Myometrial cell (primary cell): Measurements from ENCODE around the gene IFNAR2.

DNA sequence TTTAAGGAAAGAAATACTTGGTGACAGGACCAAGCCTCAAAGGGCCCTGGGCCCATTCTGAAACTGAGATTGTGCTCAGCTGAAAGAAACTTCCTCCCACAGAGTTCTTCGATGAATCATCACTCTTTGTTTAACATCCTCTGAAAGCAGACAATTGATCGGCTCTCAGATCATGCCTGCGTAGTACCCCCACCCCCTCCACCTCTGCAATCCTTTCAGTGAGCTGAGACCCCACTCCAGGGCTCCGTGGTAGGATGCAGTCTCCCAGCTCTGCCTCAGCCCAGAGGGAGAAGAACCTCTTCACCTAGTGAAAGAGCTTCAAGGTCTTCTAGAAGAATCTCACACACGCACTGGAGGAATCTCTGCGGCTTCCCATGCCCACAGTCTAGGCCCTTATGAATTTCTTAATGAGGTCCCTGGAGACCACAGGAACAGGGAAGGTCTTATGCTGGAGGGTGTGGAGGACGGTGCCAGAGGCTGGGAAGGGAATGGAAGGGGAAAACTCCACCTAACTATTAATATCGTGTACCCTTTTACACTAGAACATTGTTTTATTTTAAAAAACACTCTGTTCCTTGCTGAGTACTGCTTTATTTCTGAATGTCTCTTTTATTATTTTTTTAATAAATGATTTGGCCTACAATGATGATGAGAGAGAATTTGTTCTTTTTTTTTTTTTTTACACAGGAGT is 104.8 kb upstream of the SOD1 start:
- RAMPAGE, long total RNA = no peak

- RAMPAGE, long total RNA = no peak
Observed at GRCh38 chr21:31555604-31556226, 103.8 kb upstream of the SOD1 start.

- RAMPAGE, long total RNA = no peak
Observed at GRCh38 chr21:31660676-31661207, 1.2 kb downstream of the SOD1 start.

- RAMPAGE, long total RNA = no peak
Observed at GRCh38 chr21:31676267-31677062, 17.0 kb downstream of the SOD1 start.

DNA sequence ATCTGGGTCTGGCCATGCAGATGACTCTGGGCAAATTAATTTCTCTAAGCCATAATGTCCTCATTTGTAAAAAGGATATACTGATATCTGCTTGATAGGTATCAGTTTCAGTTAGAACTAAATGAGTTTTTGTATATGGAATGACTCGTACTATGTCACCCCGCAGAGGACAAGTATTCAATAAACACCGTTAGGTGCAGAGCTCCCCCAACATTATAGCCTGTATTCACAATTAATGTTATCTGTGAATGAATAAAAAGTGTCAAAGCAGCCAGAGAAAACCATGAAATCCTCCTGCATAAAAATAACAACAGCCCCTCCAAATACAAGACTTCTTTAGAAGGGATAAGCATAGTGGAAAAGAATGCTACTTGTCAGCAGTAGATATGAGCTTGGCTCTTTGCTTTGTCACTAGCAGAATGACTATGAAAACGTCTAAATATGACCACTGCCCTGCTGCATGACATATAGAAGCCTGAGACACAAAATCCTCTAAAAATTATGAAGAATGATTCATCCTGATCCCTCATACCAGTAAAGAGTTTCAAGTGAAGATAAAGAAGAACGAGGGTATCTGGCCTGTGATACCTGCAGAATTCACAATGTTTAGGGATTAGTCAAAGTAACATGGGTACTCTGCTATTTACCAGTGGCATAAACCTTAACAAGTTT is 17.7 kb downstream of the SCAF4 start:
- RAMPAGE, long total RNA = no peak

DNA sequence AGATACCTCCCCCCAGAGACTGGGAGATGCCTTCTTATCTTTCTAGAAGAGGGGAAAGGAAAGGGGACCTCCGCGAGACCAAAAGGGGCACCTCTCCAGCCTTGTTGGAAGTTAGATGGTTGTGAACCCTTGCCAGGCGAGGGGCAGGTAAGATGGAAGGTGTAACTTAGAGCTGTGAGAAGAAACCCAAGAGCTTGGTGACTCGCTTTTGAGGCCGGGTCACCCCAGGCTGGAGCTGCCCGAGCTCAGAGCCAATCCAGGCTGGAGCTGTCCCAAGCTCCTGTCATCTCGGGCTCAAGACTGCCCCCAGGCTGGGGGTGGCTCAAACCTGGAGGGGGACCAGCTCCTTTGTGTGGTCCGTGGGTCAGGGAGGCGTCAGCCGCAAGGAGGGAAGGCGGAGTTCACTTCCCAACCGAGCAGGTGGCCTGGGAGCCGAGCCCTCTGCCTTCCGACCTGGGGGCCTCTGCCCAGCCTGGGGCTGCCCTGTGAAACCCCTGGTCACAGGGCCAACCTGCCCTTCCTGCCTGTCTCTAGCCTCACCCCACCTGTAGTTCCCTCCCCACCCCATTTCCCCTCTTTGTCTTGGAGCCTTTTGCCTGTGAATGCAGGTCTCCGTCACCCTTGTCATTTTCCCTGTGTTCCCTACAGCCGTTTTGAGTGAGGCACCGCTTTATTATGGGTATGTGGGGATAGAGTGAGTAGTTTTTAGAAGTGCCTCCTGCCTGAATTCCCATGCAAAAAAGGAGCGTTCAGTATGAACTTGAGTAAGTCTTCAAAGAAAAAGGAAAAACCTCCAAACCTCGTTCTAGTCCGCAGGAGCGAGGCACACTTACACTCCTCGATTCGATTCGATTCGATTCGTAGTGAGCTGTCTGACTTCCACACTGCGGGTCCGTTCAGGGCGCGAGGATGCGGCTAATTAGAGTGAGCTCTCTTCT is 2.2 kb downstream of the HUNK start:
- RAMPAGE, long total RNA = no peak

- RAMPAGE, long total RNA = no peak
Observed at GRCh38 chr21:32328703-32329058, 30.0 kb downstream of the MRAP start.

GRCh38 chr21:32335367-32336369 is 37.0 kb downstream of the MRAP start:
- RAMPAGE, long total RNA = no peak

DNA sequence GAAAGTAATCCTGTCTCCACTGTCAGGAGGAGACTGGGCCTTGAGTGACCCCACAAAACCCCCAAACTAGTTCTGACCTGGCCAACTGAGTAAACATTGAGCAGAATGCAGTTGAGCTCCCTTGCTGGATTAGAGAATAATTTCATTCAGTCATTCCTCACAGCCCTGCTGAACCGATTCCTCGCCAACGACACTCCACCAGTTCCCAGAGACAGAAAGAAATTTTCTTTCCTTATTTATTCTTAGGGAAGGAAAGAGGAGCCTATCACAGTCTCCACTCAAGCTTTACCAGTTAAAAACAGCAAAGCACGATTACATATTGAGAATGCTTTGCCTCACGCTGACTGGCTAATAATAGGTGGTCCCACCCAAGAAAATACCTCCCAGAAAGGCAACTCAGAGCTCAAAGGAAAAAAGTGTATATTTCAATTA is 44.4 kb downstream of the URB1 start:
- RAMPAGE, long total RNA = no peak

DNA sequence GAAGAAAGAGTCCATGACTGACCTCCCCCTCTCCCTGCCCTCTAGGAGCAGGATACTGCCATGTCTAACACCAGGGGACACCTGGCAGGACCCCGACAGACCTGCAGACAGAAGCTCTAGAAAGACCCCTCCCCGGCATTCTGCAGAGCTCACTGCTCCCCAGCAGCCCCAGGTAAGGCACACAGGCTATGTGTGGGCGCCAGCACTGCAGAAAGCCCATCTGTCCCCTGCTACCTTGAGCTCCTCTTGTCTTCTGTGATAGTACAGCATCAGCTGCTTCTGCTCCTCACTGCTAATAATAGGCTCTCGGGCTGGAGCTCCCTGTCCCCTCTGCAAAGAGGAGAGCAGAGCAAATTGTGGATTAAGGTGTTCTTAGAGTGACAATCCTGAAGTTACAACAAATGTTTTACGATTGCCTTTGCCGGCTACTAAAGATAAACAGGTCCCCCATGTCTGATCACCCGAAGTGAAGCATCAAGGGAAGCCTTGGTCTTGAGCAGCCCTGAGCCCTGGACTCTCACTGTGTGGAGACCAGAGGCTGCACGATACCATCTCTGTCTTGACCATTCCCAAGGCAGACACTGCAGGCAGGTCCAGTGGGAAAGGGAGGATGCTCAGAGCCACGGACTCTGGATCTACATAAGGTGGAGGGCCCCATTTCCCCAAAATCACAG is 10.0 kb downstream of the CFAP298 start:
- RAMPAGE, long total RNA = no peak

DNA sequence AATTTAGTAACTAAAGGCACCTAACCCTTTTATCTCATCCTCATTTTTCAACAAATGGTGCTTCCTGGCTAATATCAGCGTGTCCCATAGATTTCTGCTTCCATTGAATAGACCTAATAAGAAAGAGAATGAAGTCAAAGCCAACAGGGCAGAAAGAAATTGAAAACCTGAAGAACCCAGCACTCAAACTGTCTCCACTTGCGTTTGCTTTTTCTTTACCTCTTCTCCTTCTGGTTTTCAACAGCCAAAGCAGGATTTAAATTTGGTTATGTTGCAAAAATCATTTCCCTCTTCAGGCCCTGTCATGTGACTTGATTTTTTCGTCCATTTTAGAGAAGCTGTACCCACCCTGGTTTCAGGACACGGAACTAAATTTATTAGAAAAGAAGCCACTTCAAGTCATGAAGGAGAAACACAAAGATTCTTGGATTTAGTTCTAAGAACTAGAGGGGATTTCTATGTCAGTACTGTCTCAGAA is 965 bp upstream of the SYNJ1 start:
- RAMPAGE, long total RNA = no peak

- RAMPAGE, long total RNA = no peak
Observed at GRCh38 chr21:32761900-32762393, 9.6 kb downstream of the PAXBP1 start.

DNA sequence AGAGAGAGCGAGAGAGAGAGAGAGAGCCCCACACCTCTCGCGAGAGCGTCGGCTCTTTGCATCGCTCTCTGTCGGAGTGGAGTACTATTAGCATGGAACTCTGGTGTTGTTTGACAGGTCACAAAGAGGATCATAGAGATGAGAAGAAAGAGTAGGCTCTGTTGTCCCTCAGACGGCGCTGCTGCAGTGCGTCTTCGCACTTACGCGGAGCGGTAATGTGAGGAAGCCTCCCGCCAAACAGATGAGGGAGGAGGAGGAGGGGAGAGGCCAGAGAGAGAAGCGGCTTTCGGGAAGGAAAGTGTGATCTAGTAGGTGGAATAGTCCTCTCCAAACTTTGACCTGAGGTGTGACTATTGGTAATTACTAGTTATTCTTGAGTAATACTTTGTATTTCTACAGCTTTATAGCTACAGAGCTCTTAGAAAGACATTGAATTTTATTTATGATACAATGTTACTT is 439 bp upstream of the PAXBP1 start:
- RAMPAGE, long total RNA = no peak

GRCh38 chr21:33070903-33071839 is 1.2 kb downstream of the OLIG1 start:
- RAMPAGE, long total RNA = no peak

GRCh38 chr21:33229559-33230259 is at the start of gene IFNAR2:
TSS of gene IFNAR2 (plus strand) at chr21:33229938.
- RAMPAGE, long total RNA = no peak

GRCh38 chr21:33332046-33332518 is 7.3 kb downstream of the IFNAR1 start:
- RAMPAGE, long total RNA = no peak

- RAMPAGE, long total RNA = no peak
Observed at GRCh38 chr21:33434594-33435373, 31.6 kb downstream of the IFNGR2 start.

DNA sequence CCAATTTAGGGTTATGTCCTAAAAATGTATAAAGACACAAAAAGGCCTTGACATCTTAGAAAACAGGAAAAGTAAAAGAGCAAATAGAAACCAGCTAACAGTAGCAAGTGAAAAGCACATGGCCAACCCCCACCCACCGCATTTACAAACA is 239 bp downstream of the GART start:
- RAMPAGE, long total RNA = no peak

DNA sequence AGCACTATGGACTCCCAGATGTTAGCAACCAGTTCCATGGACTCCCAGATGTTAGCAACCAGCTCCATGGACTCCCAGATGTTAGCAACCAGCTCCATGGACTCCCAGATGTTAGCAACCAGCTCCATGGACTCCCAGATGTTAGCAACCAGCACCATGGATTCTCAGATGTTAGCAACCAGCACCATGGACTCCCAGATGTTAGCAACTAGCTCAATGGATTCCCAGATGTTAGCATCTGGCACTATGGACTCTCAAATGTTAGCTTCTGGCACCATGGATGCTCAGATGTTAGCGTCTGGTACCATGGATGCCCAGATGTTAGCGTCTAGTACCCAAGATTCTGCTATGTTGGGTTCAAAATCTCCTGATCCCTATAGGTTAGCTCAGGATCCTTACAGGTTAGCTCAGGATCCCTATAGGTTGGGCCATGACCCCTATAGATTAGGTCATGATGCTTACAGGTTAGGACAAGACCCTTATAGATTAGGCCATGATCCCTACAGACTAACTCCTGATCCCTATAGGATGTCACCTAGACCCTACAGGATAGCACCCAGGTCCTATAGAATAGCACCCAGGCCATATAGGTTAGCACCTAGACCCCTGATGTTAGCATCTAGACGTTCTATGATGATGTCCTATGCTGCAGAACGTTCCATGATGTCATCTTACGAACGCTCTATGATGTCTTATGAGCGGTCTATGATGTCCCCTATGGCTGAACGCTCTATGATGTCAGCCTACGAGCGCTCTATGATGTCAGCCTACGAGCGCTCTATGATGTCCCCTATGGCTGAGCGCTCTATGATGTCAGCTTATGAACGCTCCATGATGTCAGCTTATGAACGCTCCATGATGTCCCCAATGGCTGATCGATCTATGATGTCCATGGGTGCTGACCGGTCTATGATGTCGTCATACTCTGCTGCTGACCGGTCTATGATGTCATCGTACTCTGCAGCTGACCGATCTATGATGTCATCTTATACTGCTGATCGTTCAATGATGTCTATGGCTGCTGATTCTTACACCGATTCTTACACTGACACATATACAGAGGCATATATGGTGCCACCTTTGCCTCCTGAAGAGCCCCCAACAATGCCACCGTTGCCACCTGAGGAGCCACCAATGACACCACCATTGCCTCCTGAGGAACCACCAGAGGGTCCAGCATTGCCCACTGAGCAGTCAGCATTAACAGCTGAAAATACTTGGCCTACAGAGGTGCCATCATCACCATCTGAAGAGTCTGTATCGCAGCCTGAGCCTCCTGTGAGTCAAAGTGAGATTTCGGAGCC is 9.2 kb downstream of the SON start:
- RAMPAGE, long total RNA = no peak

GRCh38 chr21:33559026-33559971 is 16.5 kb downstream of the SON start:
- RAMPAGE, long total RNA = no peak